IMR-90 (cell line): ENCODE measurements around the genes SFTPA2 and MAT1A.

- RRBS: 16% methylated on average over 91 of the region's 133 CpGs
CAGE:
- cytosol, long polyA plus RNA: no peak
- long polyA plus RNA: no peak
- nucleus, long polyA plus RNA: no peak
Measured at GRCh38 chr10:79243144-79244211, 103.8 kb upstream of the PPIF start.

DNA sequence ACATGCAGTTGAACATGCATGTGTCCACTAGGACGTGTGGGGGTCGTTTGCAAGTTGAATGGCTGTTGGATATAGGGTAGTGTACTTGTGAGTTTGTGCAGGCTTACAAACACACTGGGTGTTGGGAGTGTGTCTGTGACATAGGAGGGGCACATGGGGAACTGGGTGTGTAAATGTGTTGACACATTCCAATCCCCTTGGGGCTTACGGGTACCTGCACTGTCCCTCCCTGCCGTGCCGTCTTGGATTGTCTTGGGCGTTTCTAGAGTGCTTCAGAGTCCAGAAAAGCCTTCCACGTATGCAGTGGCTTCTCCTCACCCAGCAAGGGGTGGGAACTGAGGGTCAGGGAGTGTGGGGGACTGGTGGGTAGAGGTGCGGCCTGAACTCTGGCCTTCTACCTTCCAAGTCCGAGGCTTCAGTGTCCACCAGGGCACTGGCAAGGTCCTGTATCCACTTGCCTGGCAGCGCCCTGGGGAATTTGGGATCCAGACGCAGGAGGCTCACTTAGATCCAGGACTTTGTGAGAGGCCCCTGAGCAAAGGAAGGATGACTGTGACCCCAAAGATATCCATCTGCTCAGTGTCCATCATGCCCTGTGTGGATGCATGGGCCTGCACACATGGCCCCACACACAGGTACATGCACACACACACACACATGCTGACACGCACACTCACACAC is 93.9 kb upstream of the PPIF start:
- RRBS: no CpG with 5 or more reads among the region's 12 CpGs
CAGE:
- cytosol, long polyA plus RNA: no peak
- long polyA plus RNA: no peak
- nucleus, long polyA plus RNA: no peak

DNA sequence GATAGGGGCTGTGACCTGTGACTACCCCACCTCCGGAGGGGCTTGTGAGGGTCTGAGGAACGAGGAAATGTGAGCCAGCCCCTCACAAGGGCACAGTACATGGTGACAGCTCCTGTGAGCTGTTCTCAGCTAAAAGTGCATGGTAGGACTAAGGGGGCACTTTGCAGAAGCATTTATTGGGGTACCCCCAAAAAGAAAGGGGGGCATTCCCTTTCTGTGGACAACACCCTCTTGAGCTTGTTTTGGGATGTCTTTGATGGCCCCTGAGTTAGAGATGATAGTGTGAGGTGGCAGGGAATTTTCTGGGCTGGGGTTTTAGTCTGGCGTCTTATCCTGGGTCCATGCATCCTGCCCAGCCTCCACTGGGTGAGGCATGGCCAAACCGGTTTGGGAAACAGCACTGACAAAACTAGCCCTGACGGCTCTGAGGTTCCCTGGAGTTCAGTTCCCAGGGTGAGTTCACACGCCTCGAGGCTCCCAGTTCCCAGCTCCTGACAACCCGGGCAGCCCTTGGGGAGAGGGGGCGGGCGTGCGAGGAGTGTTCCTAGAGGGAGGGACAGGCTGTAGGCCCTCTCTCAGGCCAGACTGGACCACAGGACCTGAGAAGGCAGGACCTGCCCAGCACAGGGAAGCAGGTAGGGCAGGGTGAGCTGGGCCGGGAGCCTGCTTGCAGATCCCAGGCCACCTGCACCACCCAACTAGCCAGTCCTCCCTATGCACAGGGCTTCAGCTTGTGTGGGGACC is 82.4 kb upstream of the PPIF start:
- RRBS: 93% methylated on average over 1 of the region's 12 CpGs
CAGE:
- cytosol, long polyA plus RNA: no peak
- long polyA plus RNA: no peak
- nucleus, long polyA plus RNA: no peak

- RRBS: no CpG with 5 or more reads among the region's 17 CpGs
CAGE:
- cytosol, long polyA plus RNA: no peak
- long polyA plus RNA: no peak
- nucleus, long polyA plus RNA: no peak
Measured at GRCh38 chr10:79284837-79285884, 62.1 kb upstream of the PPIF start.

DNA sequence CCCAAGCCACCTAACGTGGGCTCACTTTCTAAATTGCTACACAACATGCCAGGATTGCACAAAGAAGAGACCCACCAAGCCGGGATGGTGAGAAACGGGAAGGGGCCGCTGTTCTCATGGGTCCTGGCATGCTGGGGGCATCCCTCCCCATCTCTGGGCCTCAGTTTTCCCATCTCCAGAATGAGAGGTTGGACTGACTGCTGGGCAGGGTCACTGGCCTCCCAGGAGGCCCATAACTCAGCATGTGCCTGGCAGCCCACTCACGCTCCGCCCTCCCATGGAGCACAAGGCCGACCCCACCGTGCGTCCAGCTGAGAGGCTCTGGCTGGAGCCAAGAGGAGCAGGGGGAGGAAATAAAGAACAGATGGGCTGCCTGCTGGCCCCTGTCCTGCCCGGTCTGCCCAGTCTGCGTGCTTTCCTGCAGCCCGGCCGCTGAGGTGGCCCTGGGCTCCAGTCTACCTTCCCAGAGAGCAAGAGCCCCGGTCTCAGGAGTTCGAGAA is 43.9 kb downstream of the ZCCHC24 start:
- RRBS: 42% methylated on average over 3 of the region's 15 CpGs
CAGE:
- cytosol, long polyA plus RNA: no peak
- long polyA plus RNA: no peak
- nucleus, long polyA plus RNA: no peak

DNA sequence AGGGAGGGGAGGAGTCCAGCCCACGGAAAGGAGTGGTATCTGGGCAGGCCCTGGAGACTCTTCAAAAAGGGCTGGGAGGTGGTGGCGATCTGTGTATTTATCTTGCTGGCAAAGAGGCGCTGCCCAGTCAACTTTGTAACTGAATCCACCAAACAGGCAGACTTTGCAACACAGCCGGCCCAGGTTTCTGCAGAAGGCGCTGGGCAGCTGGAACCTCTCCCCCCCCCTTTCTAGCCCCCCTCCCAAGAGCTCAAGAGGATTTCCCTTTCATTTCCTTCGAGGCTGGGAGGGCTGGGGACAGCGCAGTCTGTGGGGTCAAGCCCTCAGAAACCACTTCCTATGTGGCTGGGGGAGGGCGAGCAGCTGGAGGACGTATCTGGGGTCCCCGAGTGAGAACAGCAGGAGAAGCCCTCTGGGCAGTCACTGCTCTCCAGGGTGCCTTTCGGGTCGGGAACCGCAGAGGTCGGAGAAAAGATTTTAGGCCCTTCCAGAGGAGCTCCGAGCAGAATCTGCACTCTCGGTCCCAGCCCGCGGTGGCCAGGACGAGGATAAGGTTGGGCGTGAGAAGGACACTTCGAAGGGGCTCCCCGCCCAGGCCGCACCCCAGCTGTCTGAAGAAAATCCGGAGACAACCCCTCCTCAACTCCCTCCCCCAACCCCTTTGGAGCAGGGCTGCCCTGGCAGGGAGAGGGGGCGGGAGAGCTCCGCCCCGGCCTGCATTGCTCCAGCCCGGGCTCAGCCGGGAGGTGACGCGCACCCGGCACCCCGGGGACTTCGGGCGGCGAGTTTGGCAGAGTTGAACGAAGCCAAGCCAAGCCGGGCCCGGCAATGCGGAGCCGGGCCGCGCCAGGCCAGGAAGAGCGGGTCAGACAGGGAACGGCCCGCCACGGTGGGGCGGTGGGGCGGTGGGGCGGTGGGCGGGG is 909 bp downstream of the ZCCHC24 start:
- RRBS: under 1% methylated on average over 10 of the region's 51 CpGs
CAGE:
- cytosol, long polyA plus RNA: no peak
- long polyA plus RNA: no peak
- nucleus, long polyA plus RNA: no peak

DNA sequence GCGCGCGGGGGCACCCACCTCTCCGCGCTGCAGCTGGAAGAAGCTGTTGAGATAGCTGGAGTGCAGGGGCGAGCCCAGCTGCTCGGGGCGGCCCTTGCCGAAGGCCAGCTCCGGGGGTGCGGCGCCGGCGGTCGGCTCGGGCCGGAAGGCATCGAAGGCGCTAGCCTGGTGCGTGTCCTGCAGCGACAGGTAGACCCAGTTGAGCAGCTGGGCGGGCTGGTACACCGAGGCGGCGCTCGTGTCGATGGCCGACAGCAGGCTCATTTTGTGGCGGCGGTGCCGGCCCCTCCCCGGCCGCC is 298 bp downstream of the ZCCHC24 start:
- RRBS: 2% methylated on average over 2 of the region's 33 CpGs
CAGE:
- cytosol, long polyA plus RNA: no peak
- long polyA plus RNA: no peak
- nucleus, long polyA plus RNA: no peak

- RRBS: no CpG with 5 or more reads among the region's 1 CpG
CAGE:
- cytosol, long polyA plus RNA: no peak
- long polyA plus RNA: no peak
- nucleus, long polyA plus RNA: no peak
Measured at GRCh38 chr10:79560185-79560677, at the start of gene SFTPA2. SFTPA2 (minus strand) TSS chr10:79560407.

- RRBS: no CpG with 5 or more reads among the region's 5 CpGs
CAGE:
- cytosol, long polyA plus RNA: no peak
- long polyA plus RNA: no peak
- nucleus, long polyA plus RNA: no peak
Measured at GRCh38 chr10:79784517-79785078, 41.9 kb upstream of the NUTM2E start.

DNA sequence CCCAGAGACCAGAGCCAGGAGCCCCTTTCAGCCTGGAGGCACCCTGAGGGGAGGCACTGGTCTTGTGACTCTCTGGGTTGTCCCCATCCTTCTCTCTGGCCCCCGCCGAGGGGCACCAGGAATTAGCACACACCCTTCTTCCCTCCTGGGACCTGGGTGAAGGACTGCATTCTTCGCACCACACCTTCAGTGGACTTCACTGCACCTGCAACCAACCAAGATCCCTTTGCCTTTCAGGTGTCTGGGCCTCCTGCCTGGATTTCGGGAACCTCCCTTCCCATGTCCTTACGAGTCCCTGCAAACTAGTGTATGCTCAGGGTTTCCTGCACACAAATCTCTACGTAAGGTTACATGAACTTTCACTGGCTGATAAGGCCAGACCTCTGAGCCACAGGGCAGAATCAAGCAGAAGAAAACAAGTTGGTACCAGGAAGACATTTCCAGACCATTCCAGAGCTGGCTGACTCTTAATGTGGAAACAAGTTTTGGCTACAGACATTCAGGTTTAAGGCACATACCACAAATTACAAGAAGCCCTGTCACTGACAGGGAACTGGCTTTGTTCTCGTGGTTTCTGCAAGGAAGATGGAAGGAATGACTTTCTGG is 22.3 kb downstream of the PLAC9 start:
- RRBS: no CpG with 5 or more reads among the region's 7 CpGs
CAGE:
- cytosol, long polyA plus RNA: no peak
- long polyA plus RNA: no peak
- nucleus, long polyA plus RNA: no peak

DNA sequence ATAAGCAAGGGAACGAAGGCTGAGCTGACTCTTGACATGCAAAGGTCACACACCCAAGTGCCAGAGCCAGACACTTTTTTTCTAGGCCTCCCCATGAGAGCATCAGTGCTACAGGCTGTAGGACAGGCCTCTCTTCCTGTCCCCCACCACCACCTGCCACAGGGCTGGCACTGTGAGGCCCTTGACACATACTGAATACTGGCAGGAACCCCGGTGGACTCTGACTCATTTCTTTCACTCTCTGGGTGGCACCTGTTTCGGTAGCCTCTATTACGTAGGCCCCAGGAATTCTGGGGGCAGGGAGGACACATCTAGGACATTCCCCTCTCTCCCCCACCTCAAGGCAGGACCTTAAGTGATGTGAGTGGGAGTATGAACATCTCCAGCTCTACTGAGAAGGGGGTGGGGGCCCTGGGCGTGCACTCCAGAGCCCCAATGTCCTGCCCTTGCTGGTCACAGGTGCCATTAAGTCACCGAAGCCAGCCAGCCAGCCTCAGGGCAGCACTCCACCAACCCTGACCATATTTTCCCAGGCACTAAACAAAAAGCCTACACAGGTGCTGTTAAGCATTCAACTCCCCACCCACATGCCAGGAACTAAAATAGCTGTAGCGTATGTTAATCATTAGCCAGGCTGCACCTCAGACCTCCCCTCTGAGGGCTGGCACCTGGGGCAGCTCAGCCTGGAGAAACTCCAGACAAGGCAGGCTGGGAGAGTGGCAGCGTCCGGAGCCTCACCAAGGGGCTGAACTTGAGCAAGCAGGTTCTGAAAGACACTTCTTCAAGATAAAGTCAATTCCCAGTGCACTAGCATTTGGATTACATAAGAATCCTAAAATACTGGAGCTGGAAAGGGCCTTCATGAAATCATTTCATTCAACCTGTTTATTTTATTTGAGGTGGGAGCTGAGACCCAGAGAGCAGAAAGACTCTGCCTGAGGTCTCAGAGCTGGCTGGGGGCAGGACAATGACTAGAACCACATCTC is 8.8 kb downstream of the ANXA11 start:
- RRBS: no CpG with 5 or more reads among the region's 9 CpGs
CAGE:
- cytosol, long polyA plus RNA: no peak
- long polyA plus RNA: no peak
- nucleus, long polyA plus RNA: no peak

GRCh38 chr10:80289113-80290260 is at the start of gene MAT1A:
MAT1A (minus strand) TSS chr10:80289658.
- RRBS: 76% methylated on average over 3 of the region's 15 CpGs
CAGE:
- cytosol, long polyA plus RNA: no peak
- long polyA plus RNA: no peak
- nucleus, long polyA plus RNA: no peak

DNA sequence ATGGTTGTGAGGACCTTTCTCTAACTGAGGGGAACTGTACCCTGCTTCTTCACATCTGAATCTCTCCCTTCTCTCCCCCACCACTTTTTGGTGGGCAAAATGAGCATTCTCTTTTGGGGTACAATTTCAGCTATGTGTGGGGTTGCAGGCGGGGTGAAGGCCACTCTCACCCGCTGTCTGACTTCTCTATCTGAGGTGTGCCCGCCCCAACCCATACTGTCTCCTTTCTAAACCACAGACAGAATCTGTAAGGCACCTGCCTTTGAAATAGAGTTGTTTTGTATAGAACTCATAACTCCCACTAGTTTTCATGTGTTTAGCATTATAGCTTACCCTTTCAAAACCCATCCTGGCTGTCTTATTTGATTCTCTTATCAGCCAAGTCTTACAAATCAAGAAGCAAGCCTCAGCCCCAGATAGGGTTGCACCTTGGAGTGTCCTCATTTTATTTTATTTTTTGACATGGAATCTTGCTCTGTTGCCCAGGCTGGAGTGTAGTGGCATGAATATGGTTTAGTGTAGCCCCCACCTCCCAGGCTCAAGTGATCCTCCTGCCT is 11.8 kb downstream of the TSPAN14 start:
- RRBS: no CpG with 5 or more reads among the region's 3 CpGs
CAGE:
- cytosol, long polyA plus RNA: no peak
- long polyA plus RNA: no peak
- nucleus, long polyA plus RNA: no peak

- RRBS: no CpG with 5 or more reads among the region's 6 CpGs
CAGE:
- cytosol, long polyA plus RNA: no peak
- long polyA plus RNA: no peak
- nucleus, long polyA plus RNA: no peak
Measured at GRCh38 chr10:80470586-80471464, 16.7 kb downstream of the TSPAN14 start.

DNA sequence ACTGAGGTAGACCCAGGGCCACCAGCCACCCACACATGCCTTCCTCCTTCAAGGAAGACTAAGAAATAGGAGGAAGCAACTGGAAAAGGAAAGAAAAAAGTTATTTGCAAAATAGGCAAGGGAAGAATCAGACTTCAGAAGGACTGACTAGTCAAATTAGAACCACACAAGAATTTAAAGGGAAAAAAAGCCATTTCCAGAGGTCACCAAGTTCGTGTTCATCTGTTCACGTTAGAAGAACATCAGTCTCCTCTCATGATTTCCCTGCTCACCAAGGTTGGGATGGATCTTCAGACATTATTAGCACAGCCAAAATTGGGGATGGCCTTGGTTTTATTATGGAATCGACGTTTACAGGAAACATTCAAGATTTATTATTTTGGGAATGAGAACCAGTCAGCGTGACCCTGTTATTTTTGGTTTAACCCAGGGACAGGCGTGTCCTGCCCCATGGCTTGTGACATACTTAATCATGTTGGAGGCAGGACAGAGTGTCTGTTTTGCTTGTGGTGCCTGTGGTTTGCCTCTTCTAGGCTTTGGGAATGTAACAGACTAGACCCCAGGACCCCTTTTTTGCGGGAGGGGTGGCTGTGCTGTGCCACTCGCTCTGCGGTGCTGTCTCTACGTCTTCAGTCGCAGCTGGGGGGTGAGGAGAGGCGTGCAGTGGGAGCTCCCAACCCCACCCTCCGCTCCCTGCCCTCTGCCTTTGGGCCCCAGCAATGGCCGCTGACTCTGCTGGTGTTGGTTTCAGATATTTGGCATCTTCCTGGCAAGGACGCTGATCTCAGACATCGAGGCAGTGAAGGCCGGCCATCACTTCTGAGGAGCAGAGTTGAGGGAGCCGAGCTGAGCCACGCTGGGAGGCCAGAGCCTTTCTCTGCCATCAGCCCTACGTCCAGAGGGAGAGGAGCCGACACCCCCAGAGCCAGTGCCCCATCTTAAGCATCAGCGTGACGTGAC is 20.3 kb upstream of the SH2D4B start:
- RRBS: no CpG with 5 or more reads among the region's 23 CpGs
CAGE:
- cytosol, long polyA plus RNA: no peak
- long polyA plus RNA: no peak
- nucleus, long polyA plus RNA: no peak

DNA sequence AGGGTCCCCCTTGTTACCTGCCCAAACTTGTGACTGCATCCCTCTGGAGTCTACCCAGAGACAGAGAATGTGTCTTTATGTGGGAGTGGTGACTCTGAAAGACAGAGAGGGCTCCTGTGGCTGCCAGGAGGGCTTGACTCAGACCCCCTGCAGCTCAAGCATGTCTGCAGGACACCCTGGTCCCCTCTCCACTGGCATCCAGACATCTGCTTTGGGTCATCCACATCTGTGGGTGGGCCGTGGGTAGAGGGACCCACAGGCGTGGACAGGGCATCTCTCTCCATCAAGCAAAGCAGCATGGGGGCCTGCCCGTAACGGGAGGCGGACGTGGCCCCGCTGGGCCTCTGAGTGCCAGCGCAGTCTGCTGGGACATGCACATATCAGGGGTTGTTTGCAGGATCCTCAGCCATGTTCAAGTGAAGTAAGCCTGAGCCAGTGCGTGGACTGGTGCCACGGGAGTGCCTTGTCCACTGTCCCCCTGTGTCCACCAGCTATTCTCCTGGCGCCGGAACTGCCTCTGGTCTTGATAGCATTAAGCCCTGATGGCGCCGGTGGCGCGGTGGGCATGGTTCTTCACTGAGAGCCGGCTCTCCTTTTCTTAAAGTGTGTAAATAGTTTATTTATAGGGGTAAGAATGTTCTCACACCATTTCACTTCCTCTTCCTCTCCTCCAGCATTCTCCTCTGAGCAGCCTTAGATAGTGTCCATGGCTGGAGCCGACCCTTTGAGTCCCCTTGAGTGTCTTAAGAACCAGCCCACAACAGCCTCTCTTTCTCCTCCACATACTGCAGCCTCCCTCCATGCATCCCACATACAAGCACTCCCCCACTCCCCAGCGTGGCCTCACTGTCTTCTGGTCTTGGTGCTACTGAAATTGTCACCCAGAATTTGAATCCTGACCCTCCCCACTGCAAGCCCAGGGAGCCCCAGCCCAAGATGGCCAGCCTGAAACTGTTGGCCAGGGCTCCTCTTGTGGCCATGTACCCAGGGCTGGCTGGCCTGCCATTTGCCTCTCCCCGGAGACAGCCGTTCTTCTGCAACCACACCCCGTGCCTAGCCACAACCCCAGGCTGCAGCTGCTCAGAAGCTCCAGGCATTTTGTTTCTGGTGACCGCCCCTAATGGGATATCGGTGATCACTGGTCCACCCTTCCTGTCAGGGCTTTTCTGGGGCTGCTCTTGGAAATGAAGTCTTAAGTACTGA is 19.2 kb upstream of the SH2D4B start:
- RRBS: no CpG with 5 or more reads among the region's 24 CpGs
CAGE:
- cytosol, long polyA plus RNA: no peak
- long polyA plus RNA: no peak
- nucleus, long polyA plus RNA: no peak

GRCh38 chr10:81876269-81877139 is 1.5 kb downstream of the NRG3 start:
- RRBS: under 1% methylated on average over 6 of the region's 26 CpGs
CAGE:
- cytosol, long polyA plus RNA: no peak
- long polyA plus RNA: no peak
- nucleus, long polyA plus RNA: no peak

DNA sequence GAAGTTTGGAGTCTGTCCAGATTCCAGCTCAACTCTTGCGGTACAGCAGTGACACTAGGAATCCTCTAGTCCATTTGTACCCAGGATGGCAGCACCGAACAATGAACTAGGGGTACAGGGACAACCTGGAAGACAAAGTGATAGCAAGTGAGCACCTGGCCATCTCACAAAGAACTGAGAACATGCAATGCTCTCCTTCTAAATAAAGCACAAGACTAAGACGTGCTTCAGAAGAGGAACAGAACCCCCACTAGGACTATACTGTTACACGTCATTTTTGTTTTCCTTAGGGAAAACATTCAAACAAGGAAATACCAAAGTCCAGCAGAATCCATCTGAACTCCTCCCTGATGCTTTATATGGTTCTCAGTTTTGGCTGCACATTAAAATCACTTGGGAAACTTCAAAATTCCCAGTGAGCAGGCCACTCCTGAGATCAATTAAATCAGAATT is 866.7 kb upstream of the GHITM start:
- RRBS: no CpG with 5 or more reads among the region's 4 CpGs
CAGE:
- cytosol, long polyA plus RNA: no peak
- long polyA plus RNA: no peak
- nucleus, long polyA plus RNA: no peak

DNA sequence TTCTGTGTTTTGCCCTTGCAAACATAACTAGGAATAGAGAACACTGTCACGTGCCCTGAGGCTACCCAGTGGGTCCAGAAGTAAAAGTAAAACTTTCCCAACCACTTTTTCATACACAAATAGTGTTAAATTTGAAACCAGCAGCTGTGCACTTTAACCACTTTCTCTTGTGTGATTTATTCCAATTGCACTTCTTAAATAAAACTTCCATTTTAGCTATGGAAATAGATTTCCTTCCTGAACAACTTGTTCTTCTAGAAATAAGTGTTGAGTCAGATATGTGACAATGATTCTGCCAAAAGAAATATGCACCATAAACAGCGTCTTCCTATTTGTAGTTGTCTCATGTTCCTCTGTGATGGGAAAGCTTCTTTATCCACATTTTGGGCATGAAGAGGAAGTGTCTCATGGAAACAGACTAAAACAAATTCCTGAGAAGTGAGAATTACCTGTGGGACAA is 414.4 kb upstream of the GHITM start:
- RRBS: no CpG with 5 or more reads among the region's 2 CpGs
CAGE:
- cytosol, long polyA plus RNA: no peak
- long polyA plus RNA: no peak
- nucleus, long polyA plus RNA: no peak

GRCh38 chr10:84138595-84139168 is 627 bp upstream of the GHITM start:
- RRBS: no CpG with 5 or more reads among the region's 18 CpGs
CAGE:
- cytosol, long polyA plus RNA: no peak
- long polyA plus RNA: no peak
- nucleus, long polyA plus RNA: no peak